ENCODE data around the genes LDHC, MRGPRX2 and ZDHHC13.

DNA sequence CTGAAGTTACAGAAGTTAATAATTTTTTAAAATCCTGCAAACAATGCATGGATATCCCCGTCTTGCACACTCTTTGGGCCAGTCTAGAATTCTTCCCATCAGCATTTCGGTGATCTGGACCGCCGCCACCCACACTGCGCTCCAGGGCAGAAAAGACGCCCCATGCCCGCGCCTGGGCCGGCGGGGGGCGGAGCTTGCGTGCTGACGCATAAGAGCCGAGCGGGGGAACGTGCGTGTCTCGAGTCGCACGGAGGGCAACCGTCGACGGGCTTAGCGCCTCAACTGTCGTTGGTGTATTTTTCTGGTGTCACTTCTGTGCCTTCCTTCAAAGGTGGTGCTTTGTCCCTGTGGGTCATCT is at the start of gene LDHC:
Gene LDHC (plus strand): TSS at position 241 of the 358 bp plus-strand sequence.
- PRO-cap: no peak
- RAMPAGE, long total RNA: no peak

- PRO-cap: no peak
- RAMPAGE, long total RNA: no peak
Measured at GRCh38 chr11:18633235-18633598, 925 bp downstream of the SPTY2D1 start.

- PRO-cap: no peak
- RAMPAGE, long total RNA: no peak
Measured at GRCh38 chr11:18704376-18704732, 5.8 kb downstream of the TMEM86A start.

GRCh38 chr11:19060442-19060927 is at the start of gene MRGPRX2:
Gene MRGPRX2, minus strand, starts transcription at chr11:19060717.
- PRO-cap: no peak
- RAMPAGE, long total RNA: no peak

- PRO-cap: no peak
- RAMPAGE, long total RNA: no peak
Measured at GRCh38 chr11:19116822-19117046, 234 bp upstream of the ZDHHC13 start.

- PRO-cap: unidirectional peak, plus-strand start at chr11:19117169
- RAMPAGE, long total RNA: no peak
Measured at GRCh38 chr11:19117047-19118157, at the start of gene ZDHHC13. Gene ZDHHC13, plus strand, starts transcription at chr11:19117168.

- PRO-cap: no peak
- RAMPAGE, long total RNA: no peak
Measured at GRCh38 chr11:19345499-19346128, 104.9 kb upstream of the E2F8 start.

- PRO-cap: no peak
- RAMPAGE, long total RNA: no peak
Measured at GRCh38 chr11:19359332-19360118, 118.8 kb upstream of the E2F8 start.

GRCh38 chr11:19440874-19441498 is 200.2 kb upstream of the E2F8 start:
- PRO-cap: no peak
- RAMPAGE, long total RNA: no peak

DNA sequence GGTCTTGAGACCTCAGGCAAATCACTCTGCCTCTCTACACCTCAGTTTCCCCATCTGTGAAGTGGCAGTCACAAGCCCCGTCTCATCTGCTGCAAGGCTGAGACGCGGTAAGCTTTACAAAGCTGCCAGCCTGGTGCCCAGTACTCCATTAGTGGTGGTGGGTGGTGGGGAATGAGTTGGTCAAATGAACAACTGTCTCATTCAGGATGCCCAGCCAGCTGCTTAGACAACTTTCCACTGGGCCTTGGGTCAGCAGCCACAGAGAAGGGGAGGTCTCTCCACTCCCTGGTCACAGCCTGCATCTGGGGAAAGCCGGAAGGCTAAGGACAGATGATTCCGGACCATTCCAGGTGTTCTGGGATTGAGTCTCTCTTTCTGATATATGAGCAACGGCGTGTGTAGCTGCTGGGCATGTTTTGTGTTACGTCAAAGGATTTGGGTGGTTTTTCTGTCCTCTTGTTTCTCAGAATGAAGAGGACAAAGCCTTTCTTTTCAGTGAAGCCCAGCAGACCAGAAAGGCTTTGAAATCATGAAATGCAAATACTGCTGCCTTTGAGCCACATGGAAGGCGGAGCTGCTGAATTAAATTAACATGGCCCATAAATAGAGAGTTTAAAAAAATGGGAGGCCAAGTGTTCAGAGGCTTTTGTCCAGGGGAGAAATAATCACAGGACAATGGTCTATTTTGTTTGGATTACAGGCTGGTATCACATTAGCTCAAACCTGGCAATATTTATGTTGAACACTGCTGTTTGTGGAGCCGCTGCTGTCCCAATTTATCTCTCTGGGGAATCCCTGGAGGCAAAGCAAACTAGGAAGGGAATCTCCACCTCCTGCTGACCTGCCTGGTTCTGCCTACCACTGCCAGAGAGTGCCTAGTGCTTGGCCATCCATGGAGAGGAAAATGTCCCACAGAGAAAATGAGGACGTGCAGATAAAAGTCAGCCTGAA is 234.3 kb upstream of the E2F8 start:
- PRO-cap: no peak
- RAMPAGE, long total RNA: no peak

- PRO-cap: no peak
- RAMPAGE, long total RNA: no peak
Measured at GRCh38 chr11:19715377-19715904, 2.8 kb downstream of the NAV2 start.

- PRO-cap: no peak
- RAMPAGE, long total RNA: no peak
Measured at GRCh38 chr11:19717015-19717471, 4.4 kb downstream of the NAV2 start.

GRCh38 chr11:19725765-19726208 is 13.2 kb downstream of the NAV2 start:
- PRO-cap: no peak
- RAMPAGE, long total RNA: no peak

DNA sequence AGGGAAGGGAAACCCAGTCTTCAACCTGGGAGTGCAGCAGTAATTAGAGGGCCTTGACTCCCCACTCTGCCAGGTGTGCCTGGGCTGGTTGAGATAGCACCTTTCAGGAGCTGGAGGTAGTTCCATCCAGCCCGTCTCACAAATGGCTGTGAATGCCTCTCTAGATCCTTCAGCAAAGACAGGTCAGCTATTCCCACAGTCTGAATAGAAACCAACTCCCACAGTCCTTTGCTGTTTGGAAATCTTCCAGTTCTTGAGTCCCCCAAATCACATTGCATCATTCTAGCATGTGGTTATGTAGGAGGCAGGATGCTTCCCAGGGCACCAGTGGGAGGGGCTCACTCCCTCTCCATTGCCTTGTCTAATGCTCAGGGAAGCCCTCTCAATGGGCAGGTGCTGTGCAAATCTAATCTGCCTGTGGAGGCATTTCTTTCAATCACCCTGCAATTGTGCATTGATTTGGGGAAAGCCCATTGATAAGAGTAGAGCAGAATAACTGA is 14.6 kb downstream of the NAV2 start:
- PRO-cap: unidirectional peak, minus-strand start at position 180 of the sequence
- RAMPAGE, long total RNA: no peak

- PRO-cap: no peak
- RAMPAGE, long total RNA: no peak
Measured at GRCh38 chr11:19980643-19981880, 179.2 kb downstream of the DBX1 start.

DNA sequence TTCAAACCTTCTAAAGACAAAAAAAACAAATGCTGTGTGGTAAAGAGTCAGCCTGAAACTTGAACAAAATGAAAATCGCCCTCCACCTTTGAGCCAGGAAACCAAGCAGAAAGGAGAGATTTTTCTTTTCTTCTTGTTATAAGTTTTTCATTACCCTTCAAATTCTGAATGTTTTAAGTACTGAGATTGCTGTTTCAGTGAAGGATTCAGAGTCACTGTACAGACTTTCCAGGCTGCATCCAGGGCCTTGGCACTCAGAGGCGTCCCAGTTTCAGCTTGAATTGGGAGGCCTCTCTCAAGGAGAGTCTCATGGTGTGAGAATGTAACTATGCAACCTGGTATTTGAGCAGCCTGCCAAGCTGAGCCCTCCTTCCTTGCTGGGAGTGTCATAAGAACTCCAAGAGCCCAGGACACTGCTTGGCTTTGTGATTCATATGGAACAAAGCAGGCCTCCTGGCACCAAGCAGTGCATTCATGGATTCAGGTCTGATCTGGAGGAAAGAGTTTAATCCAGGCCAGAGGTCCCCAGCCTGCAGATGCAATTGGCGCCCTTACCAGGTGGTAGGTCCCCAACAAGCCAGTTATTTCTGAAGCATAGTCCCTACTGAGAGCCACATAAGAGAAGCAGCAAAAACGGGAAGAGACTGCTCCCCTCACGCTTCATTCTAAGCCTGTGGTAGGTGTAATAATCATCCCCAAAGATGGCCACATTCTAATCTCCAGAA is 171.7 kb downstream of the DBX1 start:
- PRO-cap: no peak
- RAMPAGE, long total RNA: no peak

GRCh38 chr11:19994918-19995469 is 165.3 kb downstream of the DBX1 start:
- PRO-cap: no peak
- RAMPAGE, long total RNA: no peak

GRCh38 chr11:20002684-20003259 is 157.5 kb downstream of the DBX1 start:
- PRO-cap: no peak
- RAMPAGE, long total RNA: no peak

GRCh38 chr11:20011111-20011821 is 149.0 kb downstream of the DBX1 start:
- PRO-cap: no peak
- RAMPAGE, long total RNA: no peak

GRCh38 chr11:20027111-20027827 is 133.0 kb downstream of the DBX1 start:
- PRO-cap: no peak
- RAMPAGE, long total RNA: no peak

Measured in urinary bladder (tissue), 3 donors.